ENCODE measurements around the gene C1D.

GRCh38 chr2:66447612-66448145, 12.8 kb downstream of the MEIS1 start:
- PRO-cap: no peak

- PRO-cap: no peak
Observed at GRCh38 chr2:67037775-67038285, 359.3 kb upstream of the ETAA1 start.

GRCh38 chr2:67065260-67065501, 332.0 kb upstream of the ETAA1 start:
- PRO-cap: no peak

GRCh38 chr2:67877361-67877666, 185.5 kb downstream of the C1D start:
- PRO-cap: no peak

DNA sequence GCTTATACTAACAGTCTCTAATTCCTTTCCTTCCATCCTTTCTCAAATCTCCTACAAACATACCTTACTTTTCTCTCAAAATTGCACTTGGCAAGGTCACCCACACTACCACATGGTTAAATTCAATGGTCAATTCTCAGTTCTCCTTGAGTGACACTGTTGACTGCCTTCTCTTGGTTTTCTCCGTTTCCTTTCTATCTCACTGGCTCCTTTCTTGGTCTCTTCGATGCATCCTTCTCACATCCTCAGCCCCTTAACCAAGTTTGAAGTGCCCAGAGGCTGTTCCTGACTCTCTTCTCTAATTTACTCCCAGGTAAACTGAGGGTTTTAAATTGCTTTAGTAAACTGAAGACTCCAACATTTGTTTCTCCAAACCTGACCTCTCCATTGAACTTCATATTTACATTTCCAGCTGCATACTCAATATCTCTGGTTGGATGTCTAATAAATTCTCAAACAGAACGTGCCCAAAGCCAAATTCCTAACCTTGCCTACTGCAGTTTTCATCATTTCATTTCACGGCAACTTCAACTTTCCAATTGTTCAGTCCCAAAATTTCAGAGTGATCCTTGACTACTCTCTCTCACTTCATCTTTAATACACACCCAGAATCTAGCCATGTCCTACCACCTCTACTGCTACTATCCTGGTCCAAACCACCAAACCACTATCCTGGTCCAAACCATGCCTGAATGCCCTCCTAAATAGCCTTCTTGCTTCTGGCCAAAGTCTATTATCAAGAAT, 12.2 kb downstream of the C1D start:
- PRO-cap: no peak

DNA sequence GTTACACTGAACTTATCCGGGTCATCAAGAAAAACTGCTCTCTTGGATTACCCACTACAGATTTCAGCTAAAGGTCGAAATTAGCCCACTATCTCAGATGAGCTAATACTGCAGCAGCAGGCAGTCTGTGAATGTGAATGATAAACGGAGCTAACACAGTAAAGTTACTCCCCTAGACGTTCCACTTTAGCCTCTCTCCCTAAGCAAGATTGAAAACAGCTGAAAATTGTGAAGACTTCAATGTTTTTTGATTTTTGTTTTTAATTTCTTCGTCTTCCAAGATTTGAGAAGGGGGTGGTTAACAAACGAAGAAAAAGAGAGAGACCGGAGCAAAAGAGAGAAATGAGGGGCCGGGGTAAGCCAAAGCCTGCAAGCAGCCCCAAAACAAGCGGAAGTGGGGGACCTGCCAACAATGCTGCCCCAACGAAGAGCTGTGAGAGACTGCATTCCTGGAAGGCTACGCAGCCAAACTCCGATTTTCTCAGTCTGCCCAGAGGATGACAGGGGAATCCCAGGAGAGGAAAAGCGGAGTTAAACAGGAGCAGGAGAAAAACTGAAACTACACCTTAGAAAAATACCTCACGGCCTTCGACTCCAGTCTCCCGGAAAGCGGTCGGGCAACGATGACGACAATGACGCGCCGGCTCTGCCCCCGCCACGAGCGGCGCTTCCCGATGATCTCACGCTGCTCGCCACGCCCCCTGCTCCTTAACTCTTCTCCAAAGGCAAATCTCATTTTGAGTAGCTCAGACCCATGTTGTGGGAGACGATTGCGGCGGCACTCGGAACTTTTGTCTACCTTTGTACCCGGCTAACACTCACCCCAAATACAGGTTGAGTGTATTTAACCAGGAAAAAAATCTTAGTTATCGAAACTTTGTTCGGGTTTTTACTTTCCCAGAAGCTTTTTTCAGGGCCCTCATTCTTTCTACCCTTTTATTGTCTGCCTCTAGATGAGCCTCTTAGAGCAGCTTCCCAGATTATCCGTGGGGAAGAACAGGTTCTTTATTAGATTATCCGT, at the start of gene C1D:
Gene C1D (minus strand): TSS at position 625 of the 1,021 bp plus-strand sequence.
- PRO-cap: bidirectional peak, plus-strand start at position 749 of the sequence, minus-strand start at position 625 of the sequence

GRCh38 chr2:68150916-68151487, 6.3 kb downstream of the DNAAF10 start:
- PRO-cap: no peak

GRCh38 chr2:68426557-68426723, 40.7 kb downstream of the FBXO48 start:
- PRO-cap: no peak

DNA sequence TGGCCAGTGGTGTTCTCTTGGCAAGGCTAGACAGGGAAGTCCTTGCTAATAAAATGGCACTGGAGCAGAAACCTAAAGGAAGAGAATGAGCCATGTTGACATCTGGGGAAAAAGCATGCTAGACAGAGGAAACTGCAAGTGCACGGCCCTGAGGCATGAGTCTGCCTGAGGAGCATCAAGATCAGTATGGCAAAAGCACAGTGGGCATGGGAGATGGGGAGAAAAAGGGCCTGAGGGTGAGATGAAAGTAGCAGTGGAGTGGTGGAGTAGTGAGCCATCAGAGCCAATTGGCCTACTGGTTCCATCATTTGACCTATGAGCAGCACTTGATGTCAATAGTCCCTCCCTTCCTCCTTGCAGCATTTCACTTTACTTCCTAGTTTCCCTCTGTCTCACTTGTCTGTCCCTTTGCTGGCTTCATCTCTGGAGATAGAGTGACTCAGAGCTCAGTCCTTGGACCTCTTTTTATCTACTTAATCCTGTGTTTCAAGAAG, 32.2 kb downstream of the FBXO48 start:
- PRO-cap: no peak

DNA sequence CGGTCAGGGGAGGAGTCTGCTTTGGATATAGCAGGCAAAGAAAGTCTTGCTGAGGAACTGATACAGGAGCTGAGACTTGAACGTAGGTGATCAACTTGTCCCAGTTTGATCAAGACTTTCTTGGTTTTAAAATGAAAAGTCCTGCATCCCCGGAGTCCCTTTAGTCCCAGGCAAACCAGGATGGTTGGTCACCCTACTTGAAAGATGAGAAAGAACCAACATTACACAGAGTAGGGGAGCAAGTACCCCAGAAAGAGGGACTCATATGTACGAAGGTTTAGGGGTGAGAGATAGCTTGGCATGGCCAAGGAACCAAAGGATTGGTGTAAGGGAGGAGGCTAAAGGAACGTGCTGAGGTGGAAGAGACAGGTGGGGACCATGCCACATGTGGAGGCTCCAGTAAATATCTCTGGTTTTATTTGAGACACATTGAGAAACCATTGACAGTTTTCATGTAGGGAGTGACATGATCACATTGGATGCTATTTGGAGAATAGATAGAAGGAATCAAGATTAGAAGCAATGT, 28.4 kb downstream of the FBXO48 start:
- PRO-cap: no peak

- PRO-cap: no peak
Observed at GRCh38 chr2:68441638-68441993, 25.5 kb downstream of the FBXO48 start.

GRCh38 chr2:68714730-68715769, 19.6 kb upstream of the ARHGAP25 start:
- PRO-cap: no peak

- PRO-cap: no peak
Observed at GRCh38 chr2:68732053-68732473, 2.5 kb upstream of the ARHGAP25 start.

DNA sequence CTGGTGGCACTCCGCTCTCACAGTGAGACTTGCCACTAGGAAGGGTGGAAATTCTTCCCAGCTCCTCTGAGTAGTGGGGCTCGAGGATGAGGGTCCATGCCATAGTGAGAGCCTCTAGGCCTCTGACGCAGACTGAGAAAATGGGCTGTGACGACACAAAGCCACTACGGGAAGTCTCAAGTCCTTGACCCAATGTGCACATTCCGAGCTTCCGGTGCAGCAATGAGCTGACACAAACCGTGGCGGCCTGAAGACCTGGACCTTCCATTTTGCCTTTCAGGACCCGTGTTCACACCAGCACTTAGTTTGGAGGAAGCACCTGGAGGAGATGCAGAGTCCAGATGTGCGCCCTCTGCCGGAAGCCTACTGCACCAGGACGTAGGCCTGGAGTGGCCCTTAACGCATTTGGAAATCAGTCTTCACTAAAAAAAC, 34.1 kb downstream of the BMP10 start:
- PRO-cap: no peak

- PRO-cap: no peak
Observed at GRCh38 chr2:69149445-69150254, 136.7 kb downstream of the ANTXR1 start.

DNA sequence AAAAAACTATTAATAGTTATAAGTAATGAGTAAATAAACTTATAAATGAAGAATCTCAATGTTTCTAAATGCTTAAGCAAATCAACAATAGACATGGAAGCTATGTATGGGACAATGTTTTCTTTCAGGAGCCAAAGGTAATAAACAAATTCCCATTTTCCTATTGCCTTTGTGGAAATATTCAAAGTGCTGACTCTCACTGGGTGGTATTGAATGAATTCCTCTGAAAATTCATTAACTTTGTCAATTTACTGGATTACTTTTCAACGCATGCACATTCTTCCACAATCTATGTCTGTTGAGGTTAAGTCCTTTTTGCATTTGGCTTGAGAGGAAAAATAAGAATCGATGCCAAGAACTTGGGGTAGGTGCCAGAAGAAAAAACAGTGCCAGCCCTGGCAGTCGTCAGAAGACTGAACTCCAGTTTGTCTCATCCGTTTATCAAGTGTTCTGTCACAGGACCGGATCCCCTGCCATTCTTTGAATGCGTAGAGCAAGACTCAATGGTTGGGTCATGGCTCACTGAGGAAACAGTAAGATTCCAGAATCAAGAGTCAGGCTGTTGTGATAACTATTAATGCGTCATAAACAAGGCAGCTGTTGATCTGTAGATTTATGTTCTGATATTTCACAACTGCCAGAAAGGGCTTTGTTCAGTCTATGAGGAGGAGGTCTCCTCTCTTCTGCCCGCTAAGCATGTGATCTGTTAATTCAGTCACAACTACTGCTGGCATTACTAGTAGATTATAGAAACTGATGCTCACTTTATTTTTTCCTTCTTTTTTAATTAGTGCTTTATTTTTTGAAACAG, 133.2 kb downstream of the GFPT1 start:
- PRO-cap: no peak

- PRO-cap: no peak
Observed at GRCh38 chr2:69572551-69573028, 70.9 kb downstream of the AAK1 start.

- PRO-cap: no peak
Observed at GRCh38 chr2:69590144-69590730, 53.3 kb downstream of the AAK1 start.

- PRO-cap: no peak
Observed at GRCh38 chr2:69642604-69643473, 700 bp downstream of the AAK1 start.

GRCh38 chr2:69650246-69650843, 6.8 kb upstream of the AAK1 start:
- PRO-cap: no peak

Data from right cardiac atrium (tissue), 1 donor.